Hematopoietic multipotent progenitor cell (in vitro differentiated cells): Measurements from ENCODE around the genes CDC14A and AMY1A.

GRCh38 chr1:99662594-99663174 lies 16.8 kb downstream of the PALMD start:
- CAGE, long polyA plus RNA = no peak

DNA sequence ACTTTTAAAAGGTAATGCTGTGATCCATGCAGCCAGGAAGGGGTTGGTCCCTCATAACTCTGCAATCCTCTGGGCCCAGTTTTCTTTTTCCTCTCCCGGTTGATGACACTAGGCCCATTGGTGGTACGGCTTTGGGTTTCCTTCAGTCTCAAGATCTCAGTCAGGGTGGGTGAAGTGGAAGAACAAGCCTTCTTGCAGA lies 544 bp upstream of the SLC35A3 start:
- CAGE, long polyA plus RNA = no peak

DNA sequence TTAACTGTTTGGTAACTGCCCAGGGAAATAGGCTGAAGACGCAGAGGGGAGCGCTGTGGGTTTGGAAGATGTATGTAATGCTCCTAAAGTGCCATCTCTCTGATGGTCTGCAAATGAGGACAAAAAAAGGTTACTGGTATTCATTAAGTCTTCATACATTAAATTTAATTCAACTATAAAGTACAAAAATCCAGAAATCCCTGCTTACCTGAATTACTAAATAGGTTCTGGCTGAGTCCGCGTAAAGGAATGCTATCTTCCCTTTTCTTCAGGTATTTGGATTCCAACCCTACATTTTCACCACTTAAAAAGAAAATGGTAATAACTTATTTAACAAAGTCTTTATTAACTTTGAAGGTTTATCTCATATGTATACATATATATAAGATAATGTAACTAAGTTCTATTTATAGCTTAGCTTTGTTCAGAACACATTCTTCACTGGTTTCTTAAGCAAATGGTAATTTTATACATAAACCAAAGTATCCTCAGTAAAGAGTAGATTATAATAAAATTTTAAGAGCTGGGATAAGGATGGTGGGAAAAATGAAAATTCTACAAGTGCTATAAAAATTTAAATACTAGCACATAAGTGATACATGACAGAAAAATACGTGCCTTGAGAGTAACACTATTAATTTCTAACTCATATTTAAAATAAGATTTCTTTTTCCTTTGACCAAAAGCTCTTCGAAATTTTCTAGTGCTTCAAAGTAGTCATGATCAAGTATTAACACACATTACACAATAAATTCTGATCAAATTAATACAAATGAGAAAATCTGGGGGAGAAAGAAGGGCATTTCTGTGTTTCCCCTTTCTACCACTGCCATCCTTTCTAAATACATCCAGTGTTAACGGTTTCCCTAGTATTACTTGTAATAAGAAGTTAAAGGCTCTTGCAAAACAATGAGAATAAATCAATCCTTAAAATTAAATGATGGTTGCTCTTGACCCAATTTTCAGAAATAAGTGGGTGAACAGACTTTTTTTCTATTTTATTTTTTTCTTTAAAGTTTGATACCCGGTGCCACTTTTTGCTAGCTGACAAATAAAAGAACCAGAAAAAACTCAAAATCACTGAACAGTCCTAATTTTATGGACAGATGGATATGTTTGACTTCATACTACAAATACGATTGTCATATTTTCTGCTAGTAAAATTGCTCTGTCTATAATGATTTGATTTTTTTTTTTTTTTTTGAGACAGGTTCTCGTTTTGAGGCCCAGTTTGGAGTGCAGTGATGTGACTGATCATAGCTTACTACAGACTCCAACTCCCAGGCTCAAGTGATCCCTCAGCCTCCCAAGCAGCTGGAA lies 46.9 kb downstream of the SASS6 start:
- CAGE, long polyA plus RNA = no peak

- CAGE, long polyA plus RNA = no peak
These were observed at the start of gene CDC14A for GRCh38 chr1:100352235-100353019. CDC14A (plus strand) TSS chr1:100352506.

DNA sequence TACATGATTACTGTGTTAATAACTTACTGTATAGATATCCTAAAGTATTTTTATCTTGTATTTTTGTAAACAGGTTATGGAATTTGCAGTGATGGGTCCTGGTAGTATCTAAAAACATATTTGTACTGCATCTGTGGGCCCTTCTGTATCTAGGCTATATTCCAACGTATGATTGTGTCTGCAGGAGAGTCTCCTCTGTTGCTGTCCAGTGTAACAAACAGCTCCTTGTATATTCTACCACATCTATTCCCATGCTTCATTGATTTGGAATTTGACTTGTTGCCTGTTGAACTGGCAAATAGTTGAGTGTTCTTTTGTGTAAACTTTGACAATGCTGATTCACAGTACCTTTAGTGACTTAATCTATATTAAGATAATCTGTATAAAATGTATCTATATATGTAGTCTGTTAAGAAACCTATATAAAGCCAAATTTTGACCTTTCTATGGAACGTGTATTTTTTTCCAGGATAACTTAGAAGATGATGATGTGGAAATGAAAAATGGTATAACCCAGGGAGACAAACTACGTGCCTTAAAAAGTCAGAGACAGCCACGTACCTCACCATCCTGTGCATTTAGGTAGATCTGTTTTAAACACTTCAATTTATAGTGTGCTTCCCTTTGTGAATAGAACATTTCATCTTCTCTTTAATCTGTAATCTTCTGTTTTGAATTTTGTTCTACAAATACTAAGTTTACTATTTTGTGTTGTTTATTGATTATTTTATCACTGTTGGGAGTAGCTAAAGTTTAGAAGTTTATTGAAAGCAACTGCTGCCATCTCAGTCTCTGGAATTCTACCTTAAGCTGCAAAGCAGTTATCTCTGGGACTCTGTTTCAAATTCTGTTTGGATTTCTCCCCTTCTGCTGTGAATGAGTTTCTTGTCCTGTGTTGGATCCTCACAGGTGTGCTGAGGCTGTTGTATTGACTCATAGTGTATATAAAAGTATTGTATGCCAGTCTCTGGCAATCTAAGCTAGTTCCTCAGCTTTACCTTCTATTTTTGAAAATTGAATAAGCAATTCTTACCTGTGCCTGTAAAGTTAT lies 43.3 kb upstream of the GPR88 start:
- CAGE, long polyA plus RNA = no peak

DNA sequence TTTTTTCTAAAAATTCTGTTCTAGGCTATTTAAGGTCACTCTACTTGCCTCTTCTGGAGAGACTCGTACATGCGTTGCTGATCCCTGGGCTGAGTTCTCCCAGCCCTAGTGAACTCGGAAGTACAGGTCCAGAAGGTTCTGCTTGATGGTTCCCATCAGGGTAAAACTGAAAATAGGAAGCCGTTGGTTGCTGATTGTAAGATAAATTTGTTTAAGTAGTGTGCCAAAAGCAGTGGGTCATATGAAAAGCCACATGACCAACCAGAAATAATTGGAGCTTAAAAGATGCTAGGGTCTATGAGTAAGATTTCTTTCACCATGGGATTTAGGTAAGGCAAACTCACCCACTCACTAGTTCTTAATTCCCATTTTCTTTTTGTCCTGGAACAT lies 90.8 kb upstream of the VCAM1 start:
- CAGE, long polyA plus RNA = no peak

GRCh38 chr1:100847196-100847925 lies 47.3 kb downstream of the EXTL2 start:
- CAGE, long polyA plus RNA = no peak

DNA sequence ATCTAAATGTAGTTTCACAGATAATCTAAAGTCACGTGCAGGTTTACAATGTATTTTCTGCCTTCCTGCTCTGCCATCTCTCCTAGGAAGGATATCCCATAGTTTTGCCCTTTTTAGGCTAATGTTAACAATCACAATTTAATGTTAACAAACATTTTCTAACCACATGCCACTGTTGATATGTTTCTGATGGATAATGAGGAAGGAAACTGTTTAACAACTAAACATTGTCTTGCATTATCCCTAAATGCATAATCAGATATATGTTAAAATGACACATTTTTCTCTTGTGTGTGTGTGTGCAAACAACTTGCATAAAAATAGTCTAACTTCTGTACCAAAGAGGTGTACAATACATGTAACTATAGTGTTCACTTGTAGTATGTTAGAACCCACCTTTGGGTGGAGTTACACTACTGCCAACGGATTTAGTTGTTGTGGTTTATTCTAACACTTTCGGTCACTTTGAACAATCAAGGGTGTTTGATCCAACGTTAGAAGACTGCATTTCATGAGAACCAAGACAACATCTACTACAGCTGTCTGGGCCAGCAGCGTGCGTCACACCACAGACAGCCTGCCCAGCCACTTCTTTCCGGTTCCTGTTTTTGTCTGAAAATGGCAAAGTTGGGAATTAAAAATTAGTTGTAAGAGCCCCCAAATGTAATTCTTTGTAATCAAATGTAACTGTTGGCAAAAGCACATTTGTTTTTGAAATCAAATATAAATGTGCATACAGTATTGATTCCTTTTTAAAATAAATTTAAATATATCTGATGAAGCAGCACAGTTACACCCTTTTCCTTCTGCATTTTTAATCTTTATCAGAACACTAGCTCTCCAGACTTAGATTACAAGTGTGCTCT lies 86.4 kb upstream of the DPH5 start:
- CAGE, long polyA plus RNA = no peak

DNA sequence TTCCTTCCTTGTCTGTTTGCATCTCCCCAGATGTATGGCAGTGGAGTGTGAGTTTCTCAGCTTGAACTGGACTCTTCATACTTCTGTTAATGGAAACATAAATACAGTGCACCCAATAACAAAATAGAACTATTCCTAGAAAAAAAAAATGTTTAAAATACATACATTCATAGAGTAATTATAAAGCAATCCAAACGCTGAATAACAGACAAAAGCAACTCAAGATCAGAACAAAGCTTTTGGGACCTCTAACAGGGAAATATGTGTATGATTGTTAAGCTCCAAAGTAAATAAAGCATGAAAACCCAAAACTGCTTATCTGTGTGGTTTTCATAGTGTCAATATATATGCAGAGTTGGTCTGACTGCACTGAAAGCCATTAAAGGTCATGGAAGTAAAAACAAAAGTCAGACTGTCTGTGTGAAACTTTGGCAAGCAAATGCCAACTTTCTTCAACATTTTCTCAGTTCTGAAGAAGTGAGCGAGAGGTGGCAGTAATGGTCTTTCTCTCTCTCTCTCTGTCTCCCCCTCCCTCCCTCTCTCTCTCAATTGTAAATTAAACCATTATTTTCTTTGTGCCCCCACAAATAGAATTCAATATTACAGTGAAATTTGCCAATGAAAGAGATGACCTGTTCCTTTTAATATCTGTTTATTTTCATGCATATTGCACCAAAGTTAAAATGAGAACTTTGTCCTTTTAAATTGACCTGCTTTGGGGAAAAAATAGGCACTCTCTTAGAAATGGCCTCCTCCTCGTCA lies 100.1 kb upstream of the S1PR1 start:
- CAGE, long polyA plus RNA = no peak

DNA sequence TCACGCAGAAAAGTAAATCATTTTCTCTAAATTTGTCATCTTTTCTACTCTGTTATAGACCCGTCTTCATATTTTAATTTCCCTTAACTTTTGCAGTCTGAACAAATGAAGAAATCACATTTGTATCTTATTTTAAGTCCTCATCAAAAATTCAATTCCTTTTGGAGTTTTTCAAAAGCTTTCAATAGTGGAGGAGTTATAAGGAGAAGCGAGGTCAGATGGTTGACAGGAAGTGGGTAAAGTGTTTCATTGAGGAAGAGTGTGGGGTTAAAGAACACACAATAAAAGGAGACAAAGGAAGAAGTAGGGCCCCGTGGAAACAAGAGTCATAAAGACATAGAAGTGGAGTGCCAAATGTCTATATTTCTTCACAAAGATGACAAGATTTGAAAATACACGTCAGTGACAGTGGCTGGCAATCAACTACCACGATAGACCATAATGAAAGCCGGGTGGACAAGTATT lies 57.8 kb upstream of the S1PR1 start:
- CAGE, long polyA plus RNA = no peak

DNA sequence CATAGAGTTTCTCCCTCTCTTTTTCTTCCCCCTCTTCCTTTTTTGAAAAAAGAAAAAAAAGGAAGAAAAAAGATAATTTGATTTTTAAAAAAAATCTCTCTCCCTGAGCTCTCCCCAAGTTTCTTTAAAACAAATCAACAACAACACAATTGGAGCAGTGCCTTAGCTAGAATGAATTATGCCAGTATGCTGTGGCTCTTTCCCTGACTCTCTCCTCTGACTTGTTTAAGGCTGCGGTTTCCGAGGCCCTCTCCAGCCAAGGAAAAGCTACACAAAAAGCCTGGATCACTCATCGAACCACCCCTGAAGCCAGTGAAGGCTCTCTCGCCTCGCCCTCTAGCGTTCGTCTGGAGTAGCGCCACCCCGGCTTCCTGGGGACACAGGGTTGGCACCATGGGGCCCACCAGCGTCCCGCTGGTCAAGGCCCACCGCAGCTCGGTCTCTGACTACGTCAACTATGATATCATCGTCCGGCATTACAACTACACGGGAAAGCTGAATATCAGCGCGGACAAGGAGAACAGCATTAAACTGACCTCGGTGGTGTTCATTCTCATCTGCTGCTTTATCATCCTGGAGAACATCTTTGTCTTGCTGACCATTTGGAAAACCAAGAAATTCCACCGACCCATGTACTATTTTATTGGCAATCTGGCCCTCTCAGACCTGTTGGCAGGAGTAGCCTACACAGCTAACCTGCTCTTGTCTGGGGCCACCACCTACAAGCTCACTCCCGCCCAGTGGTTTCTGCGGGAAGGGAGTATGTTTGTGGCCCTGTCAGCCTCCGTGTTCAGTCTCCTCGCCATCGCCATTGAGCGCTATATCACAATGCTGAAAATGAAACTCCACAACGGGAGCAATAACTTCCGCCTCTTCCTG lies 2.0 kb downstream of the S1PR1 start:
- CAGE, long polyA plus RNA = no peak

DNA sequence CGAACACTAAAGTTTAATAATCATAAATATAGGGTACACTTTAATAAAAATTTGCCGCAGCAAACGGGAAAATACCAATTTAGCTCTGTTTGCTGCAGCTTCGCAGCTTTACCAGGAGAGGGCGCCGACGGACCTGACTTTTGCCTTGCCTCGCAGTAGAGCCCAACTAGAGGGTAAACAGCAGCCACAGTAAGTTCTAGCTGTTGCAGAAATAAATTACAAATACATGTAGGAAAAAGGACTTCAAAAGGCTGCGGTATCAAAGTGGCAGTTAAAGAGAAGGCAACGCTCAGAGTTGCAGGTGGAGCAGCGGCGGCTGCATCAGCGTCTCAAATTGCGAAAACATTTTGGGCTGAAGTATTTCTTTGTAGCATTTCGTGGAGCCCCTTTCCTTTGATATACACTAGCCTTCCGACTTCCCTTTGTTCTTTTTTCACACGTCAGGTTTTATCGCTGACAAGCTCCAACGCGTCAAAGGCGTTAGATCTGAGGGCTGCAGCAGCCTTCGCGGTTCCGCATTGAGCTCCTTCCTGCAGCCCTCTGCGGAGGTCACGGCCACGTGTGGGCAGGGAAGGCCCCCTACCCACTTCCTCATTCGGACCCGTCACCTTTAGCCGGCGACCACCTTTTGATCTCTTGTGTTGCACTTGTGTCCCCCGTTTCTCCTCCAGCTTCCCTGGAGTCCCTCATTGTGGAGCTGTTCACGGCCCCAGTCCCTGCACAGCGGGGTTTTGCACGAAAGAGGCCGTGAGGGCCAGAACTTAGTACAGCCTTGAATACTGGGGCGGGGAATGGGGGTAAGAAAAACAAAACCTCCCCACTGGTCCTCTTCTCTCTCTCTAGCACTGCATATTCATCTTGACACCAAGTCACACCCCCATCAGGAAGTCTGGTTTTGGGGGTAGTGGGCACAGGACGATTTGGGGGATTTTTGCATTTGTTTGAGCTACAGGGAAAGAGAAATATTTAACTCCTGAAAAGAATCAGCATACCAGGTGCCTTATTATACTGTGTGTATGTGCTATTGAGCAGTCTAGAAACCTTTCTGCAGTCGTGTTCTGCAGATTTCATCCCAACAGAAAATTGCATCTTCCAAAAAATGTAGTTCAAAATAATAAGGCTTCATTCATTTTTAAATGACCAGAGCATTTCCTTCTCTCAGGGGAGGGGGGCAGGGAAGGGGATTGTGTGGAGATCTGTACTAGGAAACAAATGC lies 72.9 kb downstream of the S1PR1 start:
- CAGE, long polyA plus RNA = no peak

DNA sequence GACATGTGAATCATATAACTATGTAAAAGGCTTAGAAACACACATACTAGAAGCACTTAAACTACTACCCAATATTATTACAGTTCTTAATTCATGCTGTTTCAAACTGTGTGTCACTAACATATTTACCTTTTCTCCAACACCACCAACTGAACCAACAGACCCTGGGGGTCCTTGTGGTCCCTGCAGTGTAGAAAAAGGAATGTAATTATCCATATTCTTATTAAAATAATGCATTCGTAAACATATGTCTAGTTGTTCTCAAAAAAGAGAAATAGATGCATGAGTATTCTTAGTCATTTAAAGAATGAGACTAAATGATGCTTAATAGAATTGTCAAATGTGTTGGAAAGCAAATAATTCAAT lies 188.2 kb downstream of the COL11A1 start:
- CAGE, long polyA plus RNA = no peak

DNA sequence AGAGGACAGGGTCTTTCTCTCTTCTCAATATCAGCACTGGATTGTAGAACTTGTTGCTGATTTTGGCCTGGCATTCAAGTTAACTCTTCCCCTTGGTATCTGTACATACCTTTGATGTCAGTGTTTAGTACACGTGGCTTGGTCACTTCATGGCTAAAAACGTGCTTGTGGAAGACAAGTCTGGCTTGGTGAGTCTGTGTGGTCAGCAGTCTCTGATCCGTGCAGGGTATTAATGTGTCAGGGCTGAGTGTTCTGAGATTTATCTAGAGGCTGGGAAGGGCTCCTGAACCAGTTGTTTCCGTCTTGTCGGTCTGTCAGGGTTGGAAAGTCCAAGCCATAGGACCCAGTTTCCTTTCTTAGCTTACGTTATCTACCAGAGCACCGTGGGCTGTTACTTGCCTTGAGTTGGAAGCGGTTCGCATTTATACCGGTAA lies at the start of gene AMY1A:
Gene AMY1A, plus strand, starts transcription at position 262 of the 434 bp plus-strand sequence.
- CAGE, long polyA plus RNA = no peak

DNA sequence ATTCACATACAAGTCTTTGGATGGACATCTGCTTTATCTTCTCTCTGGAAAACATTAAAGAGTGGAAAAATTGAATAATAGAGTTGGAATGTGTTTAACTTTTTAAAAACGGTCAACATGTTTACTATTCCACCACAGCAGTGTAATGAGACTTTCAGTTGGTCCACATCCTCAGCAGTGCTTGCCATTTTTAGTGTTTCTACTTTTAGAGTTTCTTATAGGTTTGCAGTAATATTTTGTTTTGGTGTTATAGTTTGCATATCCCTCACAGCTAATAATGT lies 1064.2 kb upstream of the PRMT6 start:
- CAGE, long polyA plus RNA = no peak

- CAGE, long polyA plus RNA = no peak
These were observed 608.6 kb upstream of the PRMT6 start for GRCh38 chr1:106447701-106448350.

GRCh38 chr1:107622924-107623416 lies 342.0 kb downstream of the VAV3 start:
- CAGE, long polyA plus RNA = no peak

GRCh38 chr1:107785896-107786934 lies 178.8 kb downstream of the VAV3 start:
- CAGE, long polyA plus RNA = no peak

- CAGE, long polyA plus RNA = no peak
These were observed 160.8 kb downstream of the VAV3 start for GRCh38 chr1:107804104-107804558.

DNA sequence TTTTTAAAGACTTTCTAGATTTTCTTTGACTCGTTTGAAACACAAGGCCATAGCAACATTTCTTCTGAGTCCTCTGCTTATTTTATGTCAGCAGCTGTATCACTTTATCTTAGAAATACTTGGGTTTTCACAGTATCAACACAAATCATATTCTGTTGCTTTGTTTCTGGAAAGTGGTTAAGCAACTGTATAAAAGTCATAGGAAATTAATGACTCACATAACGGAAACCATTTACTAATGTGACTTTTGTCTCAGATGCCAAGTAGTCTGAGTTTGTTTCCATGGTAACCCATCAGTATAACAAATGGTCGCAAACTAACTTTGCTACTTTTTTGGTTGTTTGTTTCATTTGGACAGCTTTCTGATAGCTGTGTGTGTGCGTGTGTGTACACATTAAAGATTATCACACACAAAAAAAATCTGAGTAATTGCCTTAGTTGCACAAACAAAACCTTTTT lies 31.0 kb downstream of the EEIG2 start:
- CAGE, long polyA plus RNA = no peak